ENCODE results near the genes TMPRSS11F, STATH, CABS1 and MUC7.

DNA sequence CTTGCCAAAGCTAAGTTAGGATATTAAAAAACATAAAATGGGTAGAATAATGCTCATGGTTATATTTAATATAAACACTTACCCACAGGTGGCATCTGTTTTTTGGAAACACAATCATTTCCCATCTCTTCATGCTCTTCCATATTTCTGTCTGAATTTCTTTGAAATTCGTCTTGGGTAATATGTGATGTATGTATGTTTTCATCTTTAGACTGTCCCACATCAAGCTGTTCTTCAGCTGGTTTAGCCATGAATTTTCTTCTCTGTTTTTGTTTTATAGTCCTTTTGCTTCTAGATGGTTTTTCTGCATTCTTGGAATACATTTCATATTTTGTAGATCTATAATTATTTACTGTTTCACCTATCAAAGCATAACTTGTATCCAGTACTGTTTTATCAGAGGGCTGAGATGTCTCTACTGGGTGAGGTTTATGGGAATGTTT, 31.3 kb downstream of the CENPC start:
- PRO-cap, 2 experiments = no peak in any of the 2 experiments

GRCh38 chr4:68129545-68130178, at the start of gene TMPRSS11F:
Gene TMPRSS11F, minus strand, starts transcription at chr4:68129869.
- PRO-cap, 2 experiments = no peak in any of the 2 experiments

DNA sequence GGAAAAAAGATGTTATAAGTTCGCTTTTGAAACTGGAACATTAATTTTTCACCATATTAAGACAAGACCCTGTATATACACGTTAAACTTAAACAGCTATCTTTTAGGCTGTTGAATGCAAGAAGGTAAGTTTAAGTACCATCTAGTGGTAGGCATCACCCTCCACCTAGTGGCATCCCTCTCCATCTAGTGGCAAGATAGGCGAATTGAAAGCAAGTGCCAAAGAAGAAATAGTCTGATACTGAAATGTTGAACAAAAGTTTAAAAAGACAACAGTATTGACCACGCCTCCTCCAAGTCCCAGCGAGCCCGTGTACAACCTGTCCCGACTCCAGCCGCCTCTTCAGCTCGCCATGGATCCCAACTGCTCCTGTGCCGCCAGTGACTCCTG, 26.1 kb upstream of the YTHDC1 start:
- PRO-cap, 2 experiments = no peak in any of the 2 experiments

DNA sequence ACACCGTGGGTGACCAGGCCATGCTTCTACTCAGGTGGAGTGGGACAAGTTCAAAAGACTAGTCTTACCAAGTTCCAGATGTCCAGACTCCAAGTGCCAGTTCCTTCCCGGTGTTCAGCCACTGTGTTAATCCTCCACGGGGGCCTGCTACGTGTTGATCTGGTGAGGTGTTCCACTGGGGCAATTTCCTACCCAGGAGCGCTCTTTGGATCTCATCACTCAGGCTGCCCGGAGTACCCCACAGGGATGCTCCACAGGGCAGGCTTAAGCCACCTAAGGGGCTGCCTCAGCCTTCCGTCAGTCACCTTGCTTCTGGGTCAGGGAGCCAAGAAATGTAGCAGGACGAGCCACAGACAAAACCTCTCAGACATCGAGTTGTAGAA, 248 bp downstream of the UGT2B17 start:
- PRO-cap, 2 experiments = no peak in any of the 2 experiments

GRCh38 chr4:68718550-68719285, 48.3 kb upstream of the UGT2B15 start:
- PRO-cap, 2 experiments = no peak in any of the 2 experiments

DNA sequence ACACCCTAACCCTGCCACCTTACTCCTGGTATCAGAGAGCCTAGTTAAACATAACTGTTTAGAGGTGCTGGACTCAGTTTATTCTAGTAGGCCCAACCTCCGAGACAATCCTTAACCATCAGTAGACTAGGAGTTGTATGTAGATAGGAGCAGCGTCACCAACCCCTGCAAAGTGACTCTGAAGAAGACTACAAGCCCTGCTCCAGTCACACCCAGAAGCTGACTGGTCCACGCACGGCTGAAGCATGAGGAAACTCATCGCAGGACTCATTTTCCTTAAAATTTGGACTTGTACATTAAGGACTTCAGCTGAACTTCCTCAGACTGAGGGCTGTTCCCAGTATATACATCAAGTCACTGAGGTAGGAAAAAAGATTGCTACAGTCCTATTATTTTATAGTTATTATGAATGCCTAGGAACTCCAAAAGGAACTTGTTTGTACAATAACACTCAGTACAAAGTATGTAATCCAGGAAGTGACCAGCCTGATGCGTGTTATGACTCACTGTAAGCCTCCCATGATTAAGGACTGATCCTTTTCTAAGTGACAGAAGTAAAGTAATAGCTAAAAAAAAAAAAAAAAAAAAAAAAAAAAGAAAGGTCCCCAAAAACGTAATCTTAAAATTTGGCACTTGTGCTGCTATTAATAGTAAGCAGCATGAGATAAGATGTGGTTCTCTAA, 41.6 kb upstream of the UGT2B7 start:
- PRO-cap, 2 experiments = no peak in any of the 2 experiments

DNA sequence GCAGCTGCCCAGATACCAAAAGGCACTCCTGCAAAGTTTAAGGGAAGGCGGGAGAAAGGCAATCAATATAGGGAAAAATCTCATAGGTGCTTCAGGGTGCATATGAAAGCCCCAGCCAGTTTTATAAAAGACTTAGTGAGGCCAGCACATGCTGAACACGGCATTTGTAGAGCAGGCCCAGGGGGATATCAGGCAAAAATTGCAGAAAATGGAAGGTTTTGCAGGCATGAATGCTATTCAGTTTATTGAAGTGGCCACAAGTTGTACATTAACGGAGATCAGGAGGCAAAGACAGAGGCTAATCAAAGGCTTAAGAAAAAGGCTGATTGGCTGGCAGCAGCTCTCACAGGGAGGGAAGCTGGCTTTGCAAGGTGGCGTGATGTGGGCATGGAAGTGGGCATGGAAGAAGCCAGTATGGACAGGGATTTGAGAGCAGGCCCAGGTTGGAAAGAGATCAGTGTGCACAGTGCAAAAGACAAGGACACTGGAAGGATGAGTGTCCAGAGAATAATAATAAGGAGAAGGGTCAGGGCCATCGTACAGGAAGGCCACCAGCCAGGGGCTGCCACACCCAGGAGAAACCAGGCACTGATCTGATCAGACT, 37.7 kb upstream of the UGT2B7 start:
- PRO-cap, 2 experiments = no peak in any of the 2 experiments

DNA sequence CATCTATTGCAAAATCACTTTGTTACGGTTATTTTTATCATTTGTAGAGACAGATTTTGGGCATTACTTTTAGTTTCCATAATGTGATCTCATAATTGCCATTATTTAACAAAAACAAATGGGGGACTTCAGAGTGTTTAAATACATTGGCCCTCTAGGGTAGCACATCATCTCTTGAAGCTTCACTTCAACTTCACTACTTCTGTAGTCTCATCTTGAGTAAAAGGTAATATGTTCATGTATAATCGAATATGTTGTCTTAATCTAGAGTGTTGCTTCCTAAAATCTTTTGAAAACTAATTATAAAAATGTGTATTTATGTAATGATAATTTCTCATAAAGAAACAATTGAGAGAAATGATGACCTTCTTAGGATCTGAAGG, at the start of gene STATH:
Gene STATH (plus strand): TSS at position 167 of the 383 bp plus-strand sequence.
- PRO-cap, 2 experiments = no peak in any of the 2 experiments

- PRO-cap, 2 experiments = no peak in any of the 2 experiments
Observed at GRCh38 chr4:70334841-70335209, at the start of gene CABS1. Gene CABS1, plus strand, starts transcription at chr4:70334981.

DNA sequence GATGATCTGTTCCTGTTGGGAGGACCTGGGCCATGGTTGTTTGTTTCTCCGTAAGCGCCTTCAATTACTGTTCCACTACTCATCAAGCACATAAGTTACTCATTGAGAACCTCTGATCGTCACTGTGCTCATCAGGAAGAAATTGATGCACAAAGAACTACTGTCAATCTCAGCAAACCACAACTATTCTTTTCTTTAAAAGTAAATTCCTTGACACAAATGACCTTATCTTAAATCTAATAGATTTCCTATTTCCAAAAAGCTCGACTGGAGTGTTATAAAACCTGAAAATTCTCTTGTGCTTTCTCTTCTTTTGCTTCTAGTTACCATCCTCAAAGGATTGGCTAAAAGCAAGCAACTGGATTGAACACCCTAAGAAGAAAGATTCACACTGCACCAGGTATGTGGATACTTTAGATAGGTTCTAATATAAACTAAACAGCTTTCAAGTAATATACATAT, at the start of gene MUC7:
Gene MUC7 (plus strand): TSS at position 306 of the 462 bp plus-strand sequence.
- PRO-cap, 2 experiments = no peak in any of the 2 experiments

DNA sequence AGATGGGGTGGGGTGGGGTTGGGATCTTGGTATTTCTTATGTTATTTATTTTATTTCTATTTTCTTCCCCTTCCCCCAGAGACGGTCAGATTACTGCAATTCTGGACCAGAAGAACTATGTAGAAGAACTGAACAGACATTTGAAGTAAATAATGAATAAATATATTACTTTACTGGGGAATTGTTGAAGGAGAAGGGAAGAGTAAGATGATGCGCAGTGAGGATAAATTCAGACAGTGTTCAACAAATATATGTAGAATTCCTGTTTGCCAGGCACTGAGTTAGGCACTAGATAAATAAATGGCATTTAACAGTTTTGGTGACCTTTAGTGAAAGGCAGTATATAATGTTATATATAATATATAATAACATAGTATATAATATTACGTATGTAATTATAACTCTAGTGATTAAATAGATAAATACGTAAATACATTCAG, 53.3 kb downstream of the RUFY3 start:
- PRO-cap, 2 experiments = no peak in any of the 2 experiments

DNA sequence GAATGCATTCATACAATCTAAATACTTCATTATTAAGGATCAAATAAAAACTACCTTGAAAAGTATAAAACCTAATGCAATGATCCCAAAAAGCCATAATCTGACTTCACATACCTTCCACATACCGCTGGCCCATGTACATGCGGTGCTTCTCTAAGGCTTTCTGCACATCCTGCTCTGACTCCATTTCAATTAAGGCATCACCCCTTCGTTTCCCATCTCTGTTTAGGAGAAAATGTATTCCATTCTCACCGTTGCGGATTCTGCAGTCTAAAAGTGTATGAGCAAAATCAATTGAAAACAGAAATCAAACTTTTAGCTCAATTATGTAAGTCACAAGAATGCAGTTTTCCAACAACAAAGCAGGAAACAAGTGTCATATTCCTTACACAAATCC, 6.7 kb downstream of the GRSF1 start:
- PRO-cap, 2 experiments = no peak in any of the 2 experiments

GRCh38 chr4:70836088-70836409, 3.6 kb downstream of the GRSF1 start:
- PRO-cap, 2 experiments = no peak in any of the 2 experiments

- PRO-cap, 2 experiments = no peak in any of the 2 experiments
Observed at GRCh38 chr4:70982456-70983203, 10.8 kb upstream of the DCK start.

- PRO-cap, 2 experiments = no peak in any of the 2 experiments
Observed at GRCh38 chr4:71230187-71230667, 43.2 kb downstream of the SLC4A4 start.

DNA sequence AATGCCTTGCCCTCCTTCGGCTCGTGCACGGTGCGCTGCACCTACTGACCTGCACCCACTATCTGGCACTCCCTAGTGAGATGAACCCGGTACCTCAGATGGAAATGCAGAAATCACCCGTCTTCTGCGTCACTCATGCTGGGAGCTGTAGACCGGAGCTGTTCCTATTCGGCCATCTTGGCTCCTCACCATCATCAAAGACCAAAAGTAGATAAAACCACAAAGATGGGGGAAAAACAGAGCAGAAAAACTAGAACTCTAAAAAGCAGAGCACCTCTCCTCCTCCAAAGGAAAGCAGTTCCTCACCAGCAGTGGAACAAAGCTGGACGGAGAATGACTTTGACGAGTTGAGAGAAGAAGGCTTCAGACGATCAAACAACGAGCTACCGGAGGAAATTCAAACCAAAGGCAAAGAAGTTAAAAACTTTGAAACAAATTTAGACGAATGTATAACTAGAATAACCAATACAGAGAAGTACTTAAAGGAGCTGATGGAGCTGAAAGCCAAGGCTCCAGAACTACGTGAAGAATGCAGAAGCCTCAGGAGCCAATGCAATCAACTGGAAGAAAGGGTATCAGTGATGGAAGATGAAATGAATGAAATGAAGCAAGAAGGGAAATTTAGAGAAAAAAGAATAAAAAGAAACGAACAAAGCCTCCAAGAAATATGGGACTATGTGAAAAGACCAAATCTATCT, 232.7 kb downstream of the SLC4A4 start:
- PRO-cap, 2 experiments = no peak in any of the 2 experiments

DNA sequence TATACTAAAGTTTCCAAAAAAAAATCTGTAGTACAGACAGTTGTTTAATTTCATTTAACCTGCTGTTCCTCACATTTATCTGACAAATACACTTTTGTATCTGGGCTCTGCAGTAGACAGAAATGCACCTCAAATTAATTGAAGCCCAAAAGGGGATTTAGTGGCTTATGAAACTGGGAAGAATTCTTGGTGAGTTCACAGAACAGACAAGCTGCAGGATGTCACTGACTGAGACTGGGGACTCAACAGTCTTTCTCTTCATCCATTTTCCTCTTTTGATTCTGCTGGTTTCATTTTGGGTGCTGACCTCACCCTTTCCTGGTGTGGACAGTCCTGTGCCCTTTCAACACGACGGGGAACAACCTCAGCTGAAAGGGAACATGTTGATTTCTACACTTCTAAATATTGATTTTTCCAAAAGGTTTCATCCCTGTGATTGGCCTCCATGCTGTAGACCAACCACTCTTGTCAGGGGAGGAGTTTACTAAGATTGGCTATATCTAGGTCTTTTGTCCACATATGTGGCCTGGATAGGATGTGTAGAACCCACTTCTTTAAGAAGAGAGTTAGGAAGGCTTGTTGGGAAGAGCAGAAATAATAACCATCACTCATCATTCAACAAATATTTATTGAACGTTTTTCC, 243.5 kb downstream of the SLC4A4 start:
- PRO-cap, 2 experiments = no peak in any of the 2 experiments

GRCh38 chr4:71622413-71622929, 161.4 kb downstream of the GC start:
- PRO-cap, 2 experiments = no peak in any of the 2 experiments

GRCh38 chr4:72924760-72925231, 144.7 kb downstream of the COX18 start:
- PRO-cap, 2 experiments = no peak in any of the 2 experiments

- PRO-cap, 2 experiments = no peak in any of the 2 experiments
Observed at GRCh38 chr4:72953533-72954070, 115.9 kb downstream of the COX18 start.